ENCODE results near the gene RGS6.

- RRBS = no CpG with 5 or more reads among the region's 5 CpGs
Measured at GRCh38 chr14:70886228-70886673, 21.0 kb upstream of the PCNX1 start.

GRCh38 chr14:70971680-70972124 is 64.4 kb downstream of the PCNX1 start:
- RRBS = no CpG with 5 or more reads among the region's 3 CpGs

DNA sequence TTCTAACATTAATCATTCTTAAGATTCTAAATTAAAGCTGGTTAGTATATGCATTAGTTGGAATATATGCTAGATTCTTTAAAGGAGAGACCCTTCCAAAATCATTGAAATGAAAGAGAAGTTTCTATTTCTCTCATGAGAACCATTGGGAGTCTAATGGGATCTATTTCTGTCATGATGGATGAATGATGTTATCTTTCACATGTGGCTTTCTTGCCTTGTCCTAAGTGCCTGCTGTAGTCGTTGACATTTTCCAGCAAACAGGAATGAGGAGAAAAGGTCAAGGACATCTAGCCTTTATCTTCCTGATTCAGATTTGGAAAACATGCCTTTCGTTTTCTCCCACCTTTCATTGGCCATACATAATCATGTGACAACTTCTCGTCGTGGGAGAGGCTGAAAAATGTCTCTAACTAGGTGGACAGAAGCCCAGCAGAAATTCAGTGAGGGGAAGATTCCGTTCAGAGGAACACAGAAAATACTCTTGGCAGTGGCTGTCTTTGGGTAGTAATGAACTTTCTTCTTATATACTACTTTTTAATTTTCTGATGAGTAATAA is 94.5 kb downstream of the PCNX1 start:
- RRBS = no CpG with 5 or more reads among the region's 5 CpGs

- RRBS = no CpG with 5 or more reads among the region's 3 CpGs
Measured at GRCh38 chr14:71142262-71142795, 177.9 kb upstream of the SIPA1L1 start.

- RRBS = no CpG with 5 or more reads among the region's 13 CpGs
Measured at GRCh38 chr14:71231473-71232288, 88.6 kb upstream of the SIPA1L1 start.

DNA sequence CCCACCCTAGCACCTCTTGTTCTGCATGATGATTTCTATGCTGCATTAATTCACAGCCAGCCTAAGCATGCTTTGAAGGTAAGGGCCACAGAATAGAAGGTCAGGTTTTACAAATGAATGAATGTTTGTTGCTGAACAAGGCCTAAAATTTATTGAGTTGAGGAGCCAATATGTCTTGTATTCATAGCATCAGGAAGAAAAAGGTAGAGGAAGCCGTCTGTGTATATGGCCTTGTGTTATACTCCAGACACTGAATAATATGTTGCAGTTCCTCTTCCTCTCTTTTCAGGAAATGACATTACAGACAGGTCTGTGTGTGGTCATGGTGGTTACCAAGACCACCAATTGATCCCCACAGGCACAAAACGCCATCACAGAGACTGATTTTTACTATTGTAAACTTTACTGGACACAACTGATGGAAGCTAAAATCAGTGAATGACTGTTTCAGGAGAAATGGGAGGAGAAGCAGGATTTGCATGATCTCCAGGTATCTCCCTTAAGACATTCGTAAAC is 277.6 kb downstream of the SIPA1L1 start:
- RRBS = no CpG with 5 or more reads among the region's 3 CpGs

GRCh38 chr14:71711574-71712270 is 220.5 kb upstream of the RGS6 start:
- RRBS = no CpG with 5 or more reads among the region's 1 CpG

GRCh38 chr14:71779940-71780594 is 152.2 kb upstream of the RGS6 start:
- RRBS = no CpG with 5 or more reads among the region's 4 CpGs

DNA sequence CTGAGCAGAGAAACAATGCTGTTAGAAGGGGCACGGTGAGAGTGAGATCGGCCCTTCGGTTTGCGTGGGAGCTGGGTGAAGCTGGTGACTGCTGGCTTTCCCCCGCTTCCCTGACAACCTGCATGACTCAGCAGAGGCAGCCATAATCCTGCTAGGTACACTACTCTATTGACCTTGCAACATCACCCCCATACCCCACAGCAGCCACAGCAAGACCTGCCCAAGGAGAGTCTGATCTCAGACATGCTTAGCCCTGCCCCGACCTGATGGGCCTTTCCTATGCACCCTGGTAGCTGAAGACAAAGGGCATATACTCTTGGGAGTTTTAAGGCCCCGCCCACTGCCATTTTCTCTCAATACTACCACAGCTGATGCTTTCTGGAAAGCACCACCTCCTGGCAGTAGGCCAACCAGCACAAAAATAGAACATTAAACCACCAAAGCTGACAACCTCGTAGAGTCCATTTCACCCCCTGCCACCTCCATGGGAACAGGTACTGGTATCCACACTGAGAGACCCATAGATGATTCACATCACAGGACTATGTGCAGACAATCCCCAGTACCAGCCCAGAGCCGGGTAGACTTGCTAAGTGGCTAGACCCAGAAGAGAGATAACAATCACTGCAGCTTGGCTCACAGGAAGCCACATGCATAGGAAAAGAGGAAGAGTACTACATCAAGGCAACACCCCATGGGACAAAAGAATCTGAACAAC is 75.9 kb upstream of the RGS6 start:
- RRBS = no CpG with 5 or more reads among the region's 9 CpGs

GRCh38 chr14:71931872-71932864 is at the start of gene RGS6:
TSS of gene RGS6 (plus strand) at chr14:71932429.
- RRBS = 3% methylated on average over 26 of the region's 120 CpGs

GRCh38 chr14:72000823-72001403 is 68.7 kb downstream of the RGS6 start:
- RRBS = no CpG with 5 or more reads among the region's 9 CpGs

GRCh38 chr14:72451617-72451999 is 442.3 kb downstream of the DPF3 start:
- RRBS = no CpG with 5 or more reads among the region's 10 CpGs

DNA sequence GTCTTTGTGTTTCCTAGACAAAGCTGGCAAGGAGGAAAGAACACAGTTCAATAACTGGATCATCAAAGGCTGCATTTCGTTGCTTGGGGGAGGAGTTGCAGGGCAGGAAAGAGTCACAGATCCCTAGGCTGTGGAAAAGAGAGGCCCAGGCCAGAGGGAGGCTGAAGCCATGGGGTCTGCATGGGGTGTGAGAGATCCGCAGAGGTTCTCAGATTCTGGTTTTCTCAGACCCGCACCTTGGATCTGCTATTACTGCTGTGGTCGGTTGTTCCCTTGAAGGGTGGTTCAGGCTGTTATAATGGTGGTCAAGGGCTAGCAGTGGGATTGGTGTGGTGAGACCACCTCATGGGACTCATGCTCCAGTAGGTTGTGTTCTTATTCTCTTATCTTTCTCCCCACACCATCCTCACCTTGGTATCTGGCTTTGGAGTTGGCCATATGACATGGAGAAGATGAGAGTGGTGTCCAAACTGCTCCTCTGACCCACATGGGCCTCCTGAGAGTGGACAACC is 364.8 kb downstream of the DPF3 start:
- RRBS = no CpG with 5 or more reads among the region's 4 CpGs

GRCh38 chr14:72790986-72791748 is 102.7 kb downstream of the DPF3 start:
- RRBS = no CpG with 5 or more reads among the region's 12 CpGs

- RRBS = no CpG with 5 or more reads among the region's 19 CpGs
Measured at GRCh38 chr14:72812263-72812978, 81.5 kb downstream of the DPF3 start.

DNA sequence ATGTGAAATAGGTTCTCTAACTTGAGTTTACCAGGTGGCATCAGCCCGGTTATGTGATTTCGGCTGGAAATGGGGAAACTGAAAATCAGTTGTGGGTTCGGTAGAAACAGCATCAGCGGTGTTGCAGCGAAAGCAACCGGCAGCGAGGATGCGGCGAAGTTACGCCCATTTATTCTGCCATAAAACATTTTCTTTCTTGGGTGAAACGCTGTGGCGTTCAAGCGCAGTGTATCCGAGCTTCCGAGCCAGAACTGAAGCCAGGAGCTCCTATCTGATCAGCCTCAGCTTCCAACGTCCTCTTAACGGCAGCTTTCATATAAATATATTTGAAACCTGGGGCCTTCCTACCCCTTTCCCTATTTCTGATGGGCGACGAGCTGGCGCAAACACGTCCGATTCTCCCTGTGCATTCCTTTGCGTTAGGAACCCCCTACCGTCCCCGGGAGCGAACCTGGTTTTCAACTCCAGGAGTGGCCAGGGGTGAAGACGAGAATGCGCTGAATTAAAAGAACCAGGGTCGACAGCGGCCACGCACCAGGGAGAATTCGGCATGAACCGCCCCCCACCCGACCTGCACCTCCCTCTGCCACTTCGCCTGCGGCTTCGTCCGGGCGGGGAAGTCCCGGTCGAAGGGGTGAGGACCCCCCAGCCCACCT is 1.6 kb downstream of the DPF3 start:
- RRBS = 2% methylated on average over 5 of the region's 41 CpGs

GRCh38 chr14:72892812-72893662 is 864 bp downstream of the DPF3 start:
- RRBS = 2% methylated on average over 15 of the region's 76 CpGs

DNA sequence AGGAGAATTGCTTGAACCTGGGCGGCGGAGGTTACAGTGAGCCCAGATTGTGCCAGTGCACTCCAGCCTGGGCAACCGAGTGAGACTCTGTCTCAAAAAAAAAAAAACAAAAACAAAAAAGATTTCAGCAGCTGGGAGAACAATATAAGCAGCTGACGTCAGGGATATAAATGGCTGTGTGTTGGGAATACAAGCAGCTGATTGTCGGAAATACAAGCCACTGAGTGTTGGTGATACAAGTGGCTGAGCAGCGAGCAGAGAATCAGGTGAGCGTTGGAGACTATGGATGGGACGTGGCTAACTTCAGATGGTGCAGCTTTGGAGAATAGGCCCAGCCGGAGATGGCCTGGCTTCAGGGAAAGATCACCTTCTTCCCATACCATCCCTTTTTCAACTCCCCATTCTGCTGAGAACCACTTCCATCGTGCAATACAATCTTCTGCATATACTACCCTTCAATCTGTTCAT is 32.0 kb downstream of the PSEN1 start:
- RRBS = no CpG with 5 or more reads among the region's 10 CpGs

GRCh38 chr14:73206257-73206682 is 31.0 kb upstream of the PAPLN start:
- RRBS = no CpG with 5 or more reads among the region's 3 CpGs

DNA sequence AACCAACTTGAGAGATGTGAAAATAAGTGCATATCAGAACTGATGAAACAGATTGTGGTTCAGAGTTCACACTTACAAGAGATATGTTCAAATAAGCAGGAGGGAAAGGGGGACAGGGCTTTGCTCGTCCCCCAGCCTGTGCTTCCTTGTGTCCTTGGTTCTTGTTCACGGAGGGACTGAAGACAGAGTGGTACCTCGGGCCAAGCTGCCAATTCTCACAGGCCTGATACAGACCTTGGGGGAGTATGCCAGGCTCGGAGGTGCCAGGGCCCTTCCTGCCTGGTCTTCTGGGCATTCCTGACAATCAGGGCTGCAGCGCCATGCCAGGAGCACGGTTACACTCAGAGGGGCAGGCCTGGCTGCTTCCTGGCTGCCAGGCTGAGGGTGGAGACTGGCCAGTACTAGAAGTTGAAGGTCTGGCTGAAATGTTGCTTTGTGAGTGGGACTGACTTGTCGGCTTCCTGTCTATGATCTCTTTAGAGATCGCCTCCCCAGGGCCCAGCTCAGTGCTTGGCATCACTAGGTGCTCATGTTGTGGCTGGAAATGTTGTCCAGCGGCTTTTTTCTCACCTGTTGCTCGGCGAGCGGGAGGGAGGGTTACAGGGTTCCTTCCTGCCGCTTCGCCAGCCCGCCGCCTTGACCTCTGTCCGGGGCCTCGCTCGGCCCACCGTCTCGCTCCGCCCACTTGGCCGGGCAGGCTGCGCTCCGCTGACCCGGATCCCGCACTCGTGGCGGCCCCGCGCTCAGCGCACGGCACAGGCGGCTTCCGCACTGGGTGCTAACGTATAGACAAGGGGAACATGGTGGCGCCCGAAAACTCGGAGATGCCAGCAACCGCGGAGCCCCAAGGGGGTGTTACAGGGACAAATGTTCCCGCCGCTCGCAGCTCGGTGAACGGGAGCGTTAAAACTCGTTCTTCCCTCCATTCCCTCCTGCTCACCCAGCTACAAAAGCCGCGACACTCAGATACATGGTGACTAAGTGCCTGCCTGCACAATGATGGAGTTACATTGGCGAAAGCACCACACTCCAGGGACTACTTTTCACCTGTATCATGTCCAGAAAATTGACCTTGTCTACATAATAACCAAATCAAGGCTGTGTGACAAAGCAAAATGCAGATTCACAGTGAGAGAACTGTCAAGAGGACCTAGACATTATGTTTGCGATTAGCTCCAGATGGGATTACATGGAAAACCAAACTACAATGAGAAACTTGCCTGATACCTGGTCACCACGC is 32.6 kb downstream of the PAPLN start:
- RRBS = 11% methylated on average over 7 of the region's 53 CpGs

Data from AG09319 (cell line).